SK-N-MC (cell line): Measurements from ENCODE around the gene ABT1.

DNA sequence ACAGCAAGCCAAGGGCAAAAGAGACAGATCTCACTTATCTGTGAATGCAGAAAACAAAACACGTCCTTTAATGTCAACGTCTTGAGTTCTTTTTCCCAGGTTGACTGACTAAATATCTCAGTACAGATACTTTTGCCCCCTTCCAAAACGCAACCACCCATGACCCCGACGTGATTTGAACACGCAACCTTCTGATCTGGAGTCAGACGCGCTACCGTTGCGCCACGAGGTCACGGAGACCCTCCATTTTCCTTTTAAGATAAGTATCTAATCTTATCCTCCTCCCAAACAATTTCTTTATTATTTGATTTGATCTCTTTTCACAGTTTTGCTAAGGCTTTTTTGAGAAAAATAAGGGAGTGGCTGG lies 33.6 kb upstream of the H4C8 start:
- RRBS, result no CpG with 5 or more reads among the region's 12 CpGs

DNA sequence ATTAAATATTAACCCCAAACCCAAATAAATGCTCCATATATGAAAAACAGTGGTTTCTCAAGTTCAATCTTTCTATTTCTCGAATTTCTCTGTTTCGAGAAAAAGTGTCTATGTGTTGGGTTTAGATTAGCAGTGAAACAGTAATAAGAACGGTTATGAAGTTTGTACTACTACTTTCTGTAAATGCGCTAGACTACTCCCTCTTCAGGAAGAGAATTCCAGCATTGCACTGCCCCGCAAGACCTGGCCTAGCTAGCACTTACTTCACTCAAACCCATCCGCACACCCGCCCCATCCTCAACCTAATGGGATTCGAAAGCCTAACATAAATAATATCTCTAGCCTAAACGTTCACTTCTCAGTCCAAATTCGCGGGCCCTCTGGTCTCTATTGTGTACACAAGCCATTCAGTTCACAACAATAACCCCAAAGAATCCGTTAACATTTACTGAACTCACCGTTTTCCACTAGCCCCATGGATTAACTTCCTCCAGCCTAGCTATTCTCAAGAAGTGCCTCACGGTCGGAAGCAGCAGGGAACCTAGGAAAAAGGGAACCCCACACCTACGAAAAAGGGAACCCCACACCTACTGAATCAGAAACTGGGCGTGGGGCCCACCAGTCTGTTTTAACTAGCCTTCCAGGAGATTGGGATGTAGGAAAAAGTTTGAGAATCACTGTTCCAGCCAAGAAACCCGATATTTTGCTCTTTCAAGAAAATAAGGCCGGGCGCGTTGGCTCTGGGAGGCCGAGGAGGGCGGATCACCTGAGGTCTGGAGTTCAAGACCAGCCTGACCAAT lies 34.2 kb upstream of the H4C8 start:
- RRBS, result 95% methylated on average over 5 of the region's 23 CpGs

DNA sequence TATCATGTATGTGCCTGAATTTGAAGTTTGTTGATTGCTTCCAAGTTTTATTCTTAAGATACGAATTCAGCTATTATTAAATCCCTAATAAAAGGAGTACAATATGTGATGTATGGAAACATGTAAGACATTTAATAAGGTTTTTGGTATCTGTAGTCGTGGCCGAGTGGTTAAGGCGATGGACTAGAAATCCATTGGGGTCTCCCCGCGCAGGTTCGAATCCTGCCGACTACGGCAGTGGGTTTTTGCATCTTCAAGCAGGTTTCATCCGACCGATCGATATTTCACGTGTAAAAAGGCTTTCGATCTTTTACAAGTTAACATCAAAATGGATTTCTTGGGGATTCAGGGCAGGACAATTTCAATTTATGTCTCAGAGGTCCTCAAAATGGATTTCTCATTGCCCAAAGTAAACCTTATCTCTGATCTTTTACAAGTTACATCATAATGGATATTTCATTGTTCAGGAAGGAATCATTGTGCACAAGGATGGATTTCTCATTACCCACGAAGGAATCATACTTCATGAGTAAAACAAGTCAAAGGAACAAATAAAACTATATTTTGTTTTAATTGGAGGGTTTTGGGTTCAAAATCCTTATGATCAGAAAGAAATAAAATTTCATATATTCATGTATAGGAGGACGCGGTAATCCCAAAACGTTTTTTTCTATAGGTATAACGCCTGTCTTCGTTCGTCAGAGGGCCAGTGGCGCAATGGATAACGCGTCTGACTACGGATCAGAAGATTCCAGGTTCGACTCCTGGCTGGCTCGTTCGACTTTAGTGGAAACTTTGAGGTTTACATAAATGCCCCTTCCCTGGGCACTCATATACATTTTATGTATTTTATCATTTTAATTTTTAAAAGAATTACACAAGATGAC lies 37.3 kb upstream of the BTN3A2 start:
- RRBS, result no CpG with 5 or more reads among the region's 28 CpGs

DNA sequence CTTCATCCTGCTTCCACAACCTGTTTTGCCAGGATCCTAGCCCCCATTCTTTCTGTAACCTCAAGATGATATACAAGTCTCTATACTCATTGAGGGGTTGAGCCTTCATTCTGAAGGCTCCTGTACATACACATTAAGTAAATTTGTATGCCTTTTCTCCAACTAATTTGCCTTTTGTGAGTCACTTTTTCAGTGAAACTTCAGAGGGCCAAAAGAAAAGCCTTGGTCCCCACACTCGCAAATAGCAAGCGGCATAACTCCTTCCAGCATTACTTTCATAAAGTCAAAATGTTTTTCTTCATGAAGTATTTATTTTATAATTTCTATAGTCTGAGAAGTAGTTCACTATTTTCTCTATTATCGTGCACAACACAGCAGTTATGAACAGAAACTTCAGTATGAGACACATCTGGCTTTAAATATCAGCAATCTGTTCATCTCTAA lies 17.9 kb upstream of the BTN3A2 start:
- RRBS, result no CpG with 5 or more reads among the region's 3 CpGs

DNA sequence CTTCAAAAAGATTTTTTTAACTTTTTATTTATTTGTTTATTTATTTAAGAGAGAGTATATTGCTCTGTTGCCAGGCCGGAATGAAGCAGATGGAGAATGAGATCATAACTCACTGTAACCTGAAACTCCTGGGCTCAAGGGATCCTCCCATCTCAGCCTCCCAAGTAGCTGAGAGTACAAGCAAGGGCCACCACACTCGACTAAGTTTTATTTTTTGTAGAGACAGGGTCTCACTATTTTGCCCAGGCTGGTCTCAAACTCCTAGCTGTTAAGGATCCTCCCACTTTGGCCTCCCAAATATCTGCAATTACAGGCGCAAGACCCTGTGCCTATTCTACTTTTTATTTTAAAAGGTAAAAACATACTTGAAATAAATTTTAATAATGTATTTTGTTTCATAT lies 1.2 kb downstream of the BTN2A2 start:
- RRBS, result no CpG with 5 or more reads among the region's 3 CpGs

- RRBS, result no CpG with 5 or more reads among the region's 7 CpGs
Observed at GRCh38 chr6:26388046-26388548, 5.2 kb downstream of the BTN2A2 start.

GRCh38 chr6:26430646-26431397 lies 9.5 kb upstream of the BTN3A3 start:
- RRBS, result no CpG with 5 or more reads among the region's 8 CpGs

DNA sequence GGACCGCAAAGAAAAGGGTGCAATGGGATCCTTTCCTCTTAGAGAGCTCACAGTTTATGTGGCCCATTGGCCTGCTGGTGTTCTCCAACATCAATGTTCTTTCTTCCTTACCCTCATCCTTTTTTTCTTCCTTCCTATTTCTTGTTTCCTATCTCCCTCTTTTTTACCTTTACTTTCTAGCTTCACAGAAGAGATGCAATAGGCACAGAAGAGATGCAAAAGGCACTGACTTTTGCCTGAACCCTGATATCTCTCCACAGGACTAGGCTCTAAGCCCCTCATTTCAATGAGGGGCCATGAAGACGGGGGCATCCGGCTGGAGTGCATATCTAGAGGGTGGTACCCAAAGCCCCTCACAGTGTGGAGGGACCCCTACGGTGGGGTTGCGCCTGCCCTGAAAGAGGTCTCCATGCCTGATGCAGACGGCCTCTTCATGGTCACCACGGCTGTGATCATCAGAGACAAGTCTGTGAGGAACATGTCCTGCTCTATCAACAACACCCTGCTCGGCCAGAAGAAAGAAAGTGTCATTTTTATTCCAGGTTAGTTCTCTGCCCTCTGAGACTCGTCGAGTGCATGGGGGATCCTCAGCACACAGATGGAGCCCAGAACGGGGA lies 5.3 kb downstream of the BTN2A1 start:
- RRBS, result no CpG with 5 or more reads among the region's 11 CpGs

- RRBS, result no CpG with 5 or more reads among the region's 50 CpGs
Observed at GRCh38 chr6:26537021-26538079, 816 bp upstream of the HMGN4 start.

- RRBS, result no CpG with 5 or more reads among the region's 10 CpGs
Observed at GRCh38 chr6:26594676-26595107, 2.1 kb upstream of the ABT1 start.

GRCh38 chr6:26596459-26597642 lies at the start of gene ABT1:
TSS of gene ABT1 (plus strand) at chr6:26596953.
- RRBS, result 1% methylated on average over 8 of the region's 62 CpGs

- RRBS, result no CpG with 5 or more reads among the region's 9 CpGs
Observed at GRCh38 chr6:27209511-27209987, 38.0 kb upstream of the PRSS16 start.

- RRBS, result no CpG with 5 or more reads among the region's 23 CpGs
Observed at GRCh38 chr6:27601704-27602309, 128.9 kb upstream of the ZNF184 start.

DNA sequence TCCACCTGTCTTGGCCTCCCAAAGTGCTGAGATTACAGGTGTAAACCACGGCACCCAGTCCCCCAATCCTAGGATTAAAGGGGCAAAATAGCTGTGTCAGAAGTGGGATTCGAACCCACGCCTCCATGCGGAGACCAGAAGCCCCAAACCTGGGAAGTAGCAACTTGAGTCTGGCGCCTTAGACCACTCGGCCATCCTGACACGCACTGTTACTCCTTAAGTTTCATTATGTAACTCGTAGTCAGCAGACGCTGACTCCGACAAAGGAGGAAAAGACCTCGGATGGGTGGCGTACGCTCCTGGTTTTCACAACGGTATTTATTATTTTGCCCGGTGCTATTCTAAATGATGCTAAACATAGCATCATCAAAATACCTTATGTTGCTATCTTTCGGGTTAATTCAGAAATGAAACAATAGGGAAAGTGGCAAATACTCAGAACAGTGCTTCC lies 129.6 kb upstream of the ZNF184 start:
- RRBS, result no CpG with 5 or more reads among the region's 16 CpGs

DNA sequence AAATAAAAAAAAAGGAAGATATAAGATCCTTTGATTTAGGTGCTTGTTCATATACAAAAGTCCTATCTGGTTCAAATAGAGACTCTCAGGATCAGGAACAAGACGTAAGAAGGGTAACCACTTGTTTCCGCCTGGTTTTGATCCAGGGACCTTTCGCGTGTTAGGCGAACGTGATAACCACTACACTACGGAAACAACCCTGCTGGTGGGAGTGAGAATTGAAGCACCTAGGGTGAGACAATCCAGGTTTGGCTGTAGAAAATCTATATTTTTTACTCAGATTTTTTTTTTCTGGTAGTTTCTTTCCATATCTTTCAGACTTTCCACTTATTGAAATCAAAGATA lies 157.0 kb downstream of the H2BC13 start:
- RRBS, result no CpG with 5 or more reads among the region's 7 CpGs

DNA sequence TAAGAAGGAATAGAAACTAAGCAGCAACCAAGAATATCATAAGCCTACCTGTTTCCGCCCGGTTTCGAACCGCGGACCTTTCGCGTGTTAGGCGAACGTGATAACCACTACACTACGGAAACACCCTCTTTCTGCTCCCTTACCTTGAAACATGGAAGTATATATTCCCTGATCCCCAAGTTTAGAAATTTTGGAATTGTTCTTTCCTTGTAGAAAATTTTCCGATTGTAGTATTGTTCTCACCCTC lies 126.7 kb downstream of the H2BC13 start:
- RRBS, result no CpG with 5 or more reads among the region's 11 CpGs

DNA sequence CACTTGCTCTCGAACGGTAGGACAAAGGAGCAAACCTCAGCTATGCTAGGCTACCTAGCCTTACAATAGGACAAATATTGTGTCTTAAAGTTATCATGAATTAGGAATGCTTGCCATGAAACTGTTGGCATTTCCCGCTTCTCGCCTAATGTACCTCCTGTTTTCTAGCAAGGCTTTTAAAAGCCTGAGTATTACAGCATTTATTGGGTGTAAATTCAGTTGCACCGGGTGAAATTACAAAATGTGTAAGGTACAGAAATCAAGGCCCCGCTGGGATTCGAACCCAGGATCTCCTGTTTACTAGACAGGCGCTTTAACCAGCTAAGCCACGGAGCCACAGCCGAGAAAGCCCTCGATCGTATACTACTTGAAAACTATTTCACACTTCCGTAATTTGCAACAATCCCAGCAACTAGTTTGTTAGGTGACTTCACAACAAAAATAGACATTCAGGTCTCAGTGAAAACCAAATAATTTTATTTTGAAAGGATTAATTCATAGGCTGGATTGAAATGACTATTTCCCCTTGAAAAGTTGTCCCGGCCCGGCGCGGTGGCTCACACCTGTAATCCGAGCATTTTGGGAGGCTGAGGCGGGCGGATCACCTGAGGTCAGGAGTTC lies 123.2 kb downstream of the H2BC13 start:
- RRBS, result no CpG with 5 or more reads among the region's 20 CpGs

DNA sequence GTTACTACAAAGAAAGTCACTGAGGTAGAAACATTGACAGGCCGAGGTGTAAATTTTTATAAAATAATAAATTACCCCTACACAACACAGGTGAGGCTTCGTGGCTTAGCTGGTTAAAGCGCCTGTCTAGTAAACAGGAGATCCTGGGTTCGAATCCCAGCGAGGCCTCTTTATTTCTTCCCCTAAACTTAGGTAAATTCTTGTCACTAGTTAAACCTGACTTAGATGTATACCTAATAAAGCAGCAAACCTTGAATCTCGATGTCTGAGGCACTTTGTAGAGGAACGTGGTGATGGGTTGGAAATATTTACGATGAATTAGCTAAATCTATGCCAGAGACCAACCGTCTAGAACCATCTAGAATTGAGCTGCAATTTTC lies 81.1 kb downstream of the H2BC13 start:
- RRBS, result no CpG with 5 or more reads among the region's 9 CpGs

- RRBS, result no CpG with 5 or more reads among the region's 19 CpGs
Observed at GRCh38 chr6:27728361-27728702, 79.4 kb downstream of the H2BC13 start.

DNA sequence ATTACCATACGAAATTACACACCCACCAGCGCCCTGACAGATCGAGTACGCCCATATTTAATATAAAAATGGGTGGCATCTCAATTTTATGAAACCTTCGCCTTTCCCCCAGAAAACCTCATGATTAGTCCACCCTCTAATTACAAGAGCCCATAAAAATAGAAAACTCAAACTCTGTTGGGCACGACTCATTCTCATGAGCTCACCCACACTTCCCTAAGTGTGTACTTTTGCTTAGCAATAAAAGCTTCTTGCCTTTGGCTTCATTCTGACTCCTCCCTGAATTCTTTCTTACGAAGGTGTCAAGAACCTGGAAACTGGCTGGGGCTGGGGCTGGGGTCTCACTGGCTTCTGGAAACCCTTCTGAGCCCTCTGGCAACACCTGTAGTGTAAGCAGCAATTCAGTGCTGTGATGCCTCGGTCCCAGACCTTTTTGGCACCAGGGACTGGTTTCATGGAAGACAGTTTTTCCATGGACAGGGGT lies 31.8 kb downstream of the H2BC13 start:
- RRBS, result no CpG with 5 or more reads among the region's 8 CpGs